Measurements from ENCODE around the genes SGPL1, PCBD1 and UNC5B.

DNA sequence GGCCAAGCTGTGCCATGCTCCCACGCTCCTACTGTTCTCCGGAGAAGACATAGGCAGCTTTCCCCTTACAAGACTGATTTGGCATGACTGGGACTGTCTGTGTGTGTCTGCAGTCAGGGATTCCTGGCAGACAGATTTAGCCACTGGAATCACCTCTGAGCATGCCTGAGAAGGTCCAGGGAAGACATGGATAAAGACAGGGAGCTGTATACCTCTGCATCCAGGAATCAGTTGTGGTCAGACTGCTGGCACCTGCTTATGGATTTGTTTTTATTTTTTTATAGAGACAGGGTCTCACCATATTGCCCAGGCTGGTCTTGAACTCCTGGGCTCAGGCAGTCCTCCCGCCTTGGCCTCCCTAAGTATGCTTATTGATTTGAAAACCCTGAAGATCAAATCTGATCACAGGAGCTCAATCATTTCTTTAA lies 5.1 kb downstream of the HK1 start:
- PRO-cap: no peak

GRCh38 chr10:69406362-69407093 lies 10.2 kb downstream of the TACR2 start:
- PRO-cap: no peak

DNA sequence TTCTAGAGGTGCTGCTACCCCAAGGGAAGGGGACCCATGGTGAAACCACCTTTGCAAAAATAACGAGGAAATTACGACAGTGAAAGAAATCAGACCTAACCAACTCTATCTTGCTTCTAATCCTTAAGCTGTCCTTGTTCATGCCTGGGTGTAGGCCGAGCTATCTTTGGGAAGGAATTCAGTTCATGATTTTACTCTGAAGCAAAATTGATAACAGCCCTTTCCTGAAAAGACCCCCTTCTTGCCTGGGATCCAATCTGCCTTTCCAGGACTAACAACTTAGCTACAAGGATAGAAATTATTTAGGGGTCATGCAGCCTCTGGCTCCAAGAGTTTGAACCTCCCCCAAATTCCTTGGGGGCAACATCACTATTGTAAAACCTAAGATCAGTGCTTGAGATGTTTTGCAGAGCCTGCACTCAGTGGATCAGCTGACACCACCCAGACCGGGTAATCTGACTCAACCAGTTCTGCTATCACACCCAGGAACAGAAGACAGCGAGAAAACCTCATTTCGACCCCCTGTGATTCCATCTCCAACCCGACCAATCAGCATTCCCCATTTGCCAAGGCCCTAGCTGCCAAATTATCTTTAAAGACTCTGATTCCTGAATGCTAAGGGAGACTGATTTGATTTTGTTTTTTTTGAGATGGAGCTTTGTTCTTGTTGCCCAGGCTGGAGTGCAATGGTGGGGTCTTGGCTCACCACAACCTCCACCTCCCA lies 5.4 kb downstream of the TACR2 start:
- PRO-cap: no peak

DNA sequence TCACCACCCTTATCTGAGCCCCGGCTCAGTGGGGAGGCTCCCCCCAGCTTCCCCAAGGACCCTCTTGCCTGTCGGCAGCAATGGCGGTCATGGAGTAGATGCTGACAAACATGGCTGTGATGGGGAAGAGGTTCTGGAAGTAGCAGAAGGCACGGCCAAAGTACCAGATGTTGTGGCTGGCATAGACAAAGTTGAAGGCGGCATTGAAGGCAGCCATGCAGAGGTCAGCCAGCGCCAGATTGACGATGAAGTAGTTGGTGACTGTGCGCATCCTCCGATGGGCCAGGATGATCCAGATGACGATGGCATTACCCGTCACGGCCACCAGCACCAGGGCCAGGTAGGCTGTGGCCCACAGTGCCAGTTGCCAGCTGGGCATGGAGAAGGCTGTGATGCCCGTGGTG lies 852 bp downstream of the TACR2 start:
- PRO-cap: no peak

- PRO-cap: bidirectional peak, plus-strand start at chr10:69446895, minus-strand start at chr10:69446725
Measured at GRCh38 chr10:69446549-69447119, 4.6 kb upstream of the TSPAN15 start.

GRCh38 chr10:69709086-69709500 lies 79.0 kb downstream of the FAM241B start:
- PRO-cap: no peak

DNA sequence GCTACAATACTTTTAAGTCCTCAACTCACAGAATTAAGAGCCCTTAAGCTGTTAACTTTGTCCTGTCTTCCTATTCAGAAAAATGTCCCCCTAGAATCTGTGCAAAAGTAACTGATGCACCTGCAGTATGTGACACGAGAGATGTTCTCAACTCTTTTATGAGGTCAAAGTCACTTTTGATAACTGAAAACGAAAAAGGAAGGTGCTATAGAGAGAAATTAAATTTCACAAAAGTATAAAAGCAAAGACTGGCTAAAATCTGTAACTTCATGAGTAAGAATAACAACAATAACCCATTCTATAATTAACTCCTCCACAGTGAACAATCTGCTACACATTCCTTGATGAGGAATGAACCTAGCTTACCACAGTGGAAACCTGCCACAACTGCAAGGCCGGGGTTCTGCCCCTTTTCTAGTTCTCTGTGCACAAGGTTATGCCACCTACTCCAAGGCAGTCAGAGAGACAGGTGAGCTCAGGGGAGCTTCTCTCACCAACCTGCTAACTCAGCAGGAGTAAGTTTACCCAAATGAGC lies 5.0 kb upstream of the TYSND1 start:
- PRO-cap: no peak

DNA sequence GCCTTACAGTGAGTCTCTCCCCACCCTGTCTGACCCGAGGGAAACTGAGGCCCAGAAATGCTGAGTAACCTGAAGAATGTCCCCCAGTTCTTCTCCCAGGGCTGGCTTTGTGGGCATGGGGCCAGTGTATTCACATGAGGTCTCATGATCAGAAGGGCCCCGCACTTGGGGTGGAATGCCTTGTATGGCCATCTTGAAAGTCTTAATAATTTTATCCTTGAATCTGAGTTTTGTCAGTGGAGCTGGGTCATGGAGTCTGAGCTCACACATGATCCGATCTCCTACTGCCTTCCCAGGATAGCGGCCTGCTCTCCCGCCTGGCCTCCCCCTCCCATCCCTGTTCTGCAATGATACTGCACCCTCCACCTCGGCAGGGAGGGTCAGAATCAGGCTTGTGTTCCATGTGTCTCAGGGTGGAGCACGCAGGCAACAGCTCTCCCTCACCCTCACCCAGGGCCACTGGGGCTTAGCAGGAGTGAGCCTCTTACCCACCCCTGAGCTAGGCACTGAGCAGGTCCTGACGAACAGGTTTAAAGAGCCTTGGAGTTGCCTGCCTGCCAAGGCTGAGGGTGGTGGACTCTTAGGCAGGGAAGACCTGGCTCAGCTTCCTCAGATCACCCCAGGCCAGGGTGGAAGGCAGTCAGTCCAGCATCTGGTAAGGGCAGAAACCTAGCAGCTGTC lies 41.4 kb upstream of the NPFFR1 start:
- PRO-cap: no peak

- PRO-cap: no peak
Measured at GRCh38 chr10:70421541-70422455, 17.9 kb downstream of the EIF4EBP2 start.

DNA sequence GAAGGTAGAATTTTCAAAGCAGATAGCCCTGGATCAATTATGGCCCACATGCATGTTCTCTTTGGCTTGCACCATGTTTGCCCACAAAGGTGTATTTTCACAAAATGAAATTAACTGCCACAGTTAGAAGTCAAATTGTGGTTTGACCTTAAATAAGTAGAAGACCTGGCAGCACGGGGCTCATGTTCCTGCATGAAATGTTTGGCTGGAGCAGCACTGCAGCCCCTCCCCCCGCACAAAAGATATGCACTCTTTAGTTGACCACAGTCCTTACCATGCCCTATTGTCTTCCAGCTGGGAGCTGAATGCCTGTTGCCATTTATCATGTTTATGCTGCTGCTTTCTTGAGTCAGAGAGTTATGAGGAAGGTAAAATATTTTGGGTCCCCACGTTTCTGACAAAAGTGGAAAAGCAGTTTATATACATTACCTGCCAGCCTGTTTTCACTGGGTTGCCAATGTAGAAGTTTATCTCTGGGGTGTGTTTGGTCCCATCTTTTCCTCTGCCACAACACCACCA lies 5.7 kb downstream of the PRF1 start:
- PRO-cap: no peak

DNA sequence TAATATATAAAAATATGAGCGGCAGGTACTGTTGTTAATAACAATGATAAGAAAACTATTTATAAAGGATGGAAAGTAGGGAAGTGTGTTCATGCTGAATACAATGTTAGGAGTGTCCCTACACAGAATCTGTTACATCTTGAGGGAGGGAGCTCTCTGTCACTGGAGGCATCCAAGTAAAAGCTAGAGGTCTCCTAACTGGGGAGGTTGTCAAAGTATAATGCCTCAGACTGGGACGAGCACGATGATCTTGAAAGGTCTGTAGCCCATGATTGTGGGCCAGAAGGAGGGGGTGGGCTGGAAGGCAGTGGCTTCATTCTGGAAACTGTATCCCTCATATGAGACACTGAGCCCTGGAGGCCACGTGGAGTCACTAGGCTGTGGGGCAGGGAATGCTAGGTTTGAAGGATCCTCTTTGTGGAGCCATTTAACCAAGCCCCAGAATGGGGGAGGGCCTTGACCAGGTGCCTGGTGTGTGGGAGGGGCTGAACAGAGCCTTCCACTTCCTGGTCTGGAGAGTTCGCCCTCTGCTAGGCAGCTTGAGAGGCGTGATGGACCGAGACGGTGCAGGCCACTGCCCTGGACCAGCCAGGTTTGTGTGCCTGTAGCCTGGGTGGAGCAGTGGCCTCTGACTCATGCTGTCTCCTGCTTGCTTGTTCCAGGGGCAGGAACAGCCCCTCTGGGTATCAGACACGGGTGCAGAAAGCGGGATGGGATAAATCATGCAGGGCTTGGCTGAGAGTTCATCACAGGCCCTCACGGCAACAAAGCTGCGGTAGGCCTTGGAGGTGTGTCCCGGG lies 27.2 kb downstream of the ADAMTS14 start:
- PRO-cap: no peak

DNA sequence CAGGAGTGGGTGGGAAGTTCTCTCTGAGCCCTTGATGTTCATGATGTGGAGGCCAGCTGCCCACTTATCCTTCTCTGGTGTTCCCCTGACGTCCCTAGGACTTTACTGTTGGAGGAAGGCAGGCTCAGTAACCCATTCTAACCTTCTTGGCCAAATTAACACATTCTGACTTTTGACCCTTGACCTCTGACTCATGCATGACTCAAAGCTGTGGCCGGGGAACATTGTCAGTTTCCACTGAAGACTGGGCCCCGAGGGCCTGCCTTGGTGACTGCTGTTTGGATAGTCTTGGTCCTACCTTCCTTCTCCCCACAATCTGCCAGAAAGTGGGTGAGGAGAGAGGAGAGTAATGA lies 43.5 kb downstream of the ADAMTS14 start:
- PRO-cap: no peak

DNA sequence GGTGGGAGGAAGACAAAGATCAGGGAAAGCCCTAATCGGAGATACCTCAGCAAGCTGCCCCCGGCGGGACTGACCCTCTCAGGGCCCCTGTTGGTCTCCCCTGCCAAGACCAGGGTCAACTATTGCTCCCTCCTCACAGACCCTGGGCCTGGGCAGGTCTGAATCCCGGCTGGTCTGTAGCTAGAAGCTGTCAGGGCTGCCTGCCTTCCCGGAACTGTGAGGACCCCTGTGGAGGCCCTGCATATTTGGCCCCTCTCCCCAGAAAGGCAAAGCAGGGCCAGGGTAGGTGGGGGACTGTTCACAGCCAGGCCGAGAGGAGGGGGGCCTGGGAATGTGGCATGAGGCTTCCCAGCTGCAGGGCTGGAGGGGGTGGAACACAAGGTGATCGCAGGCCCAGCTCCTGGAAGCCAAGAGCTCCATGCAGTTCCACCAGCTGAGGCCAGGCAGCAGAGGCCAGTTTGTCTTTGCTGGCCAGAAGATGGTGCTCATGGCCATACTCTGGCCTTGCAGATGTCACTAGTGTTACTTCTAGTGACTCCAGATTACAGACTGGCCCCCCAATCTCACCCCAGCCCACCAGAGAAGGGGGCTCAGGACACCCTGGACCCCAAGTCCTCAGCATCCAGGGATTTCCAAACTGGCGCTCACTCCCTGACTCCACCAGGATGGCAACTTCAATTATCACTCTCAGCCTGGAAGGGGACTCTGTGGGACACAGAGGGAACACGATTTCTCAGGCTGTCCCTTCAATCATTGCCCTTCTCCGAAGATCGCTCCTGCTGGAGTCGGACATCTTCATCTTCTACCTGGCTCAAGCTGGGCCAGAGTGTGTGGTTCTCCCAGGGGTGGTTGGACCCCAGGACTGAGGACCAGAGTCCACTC lies 23.9 kb downstream of the TBATA start:
- PRO-cap: no peak

- PRO-cap: bidirectional peak, plus-strand start at chr10:70815949, minus-strand start at chr10:70815815
Measured at GRCh38 chr10:70815554-70816161, at the start of gene SGPL1. TSS of gene SGPL1 (plus strand) at chr10:70815948.

DNA sequence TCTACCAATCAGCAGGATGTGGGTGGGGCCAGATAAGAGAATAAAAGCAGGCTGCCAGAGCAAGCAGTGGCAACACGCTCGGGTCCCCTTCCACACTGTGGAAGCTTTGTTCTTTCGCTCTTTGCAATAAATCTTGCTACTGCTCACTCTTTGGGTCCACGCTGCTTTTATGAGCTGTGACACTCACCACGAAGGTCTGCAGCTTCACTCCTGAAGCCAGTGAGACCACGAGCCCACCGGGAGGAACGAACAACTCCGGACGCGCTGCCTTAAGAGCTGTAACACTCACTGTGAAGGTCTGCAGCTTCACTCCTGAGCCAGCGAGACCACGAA lies 26.0 kb downstream of the PCBD1 start:
- PRO-cap: no peak

DNA sequence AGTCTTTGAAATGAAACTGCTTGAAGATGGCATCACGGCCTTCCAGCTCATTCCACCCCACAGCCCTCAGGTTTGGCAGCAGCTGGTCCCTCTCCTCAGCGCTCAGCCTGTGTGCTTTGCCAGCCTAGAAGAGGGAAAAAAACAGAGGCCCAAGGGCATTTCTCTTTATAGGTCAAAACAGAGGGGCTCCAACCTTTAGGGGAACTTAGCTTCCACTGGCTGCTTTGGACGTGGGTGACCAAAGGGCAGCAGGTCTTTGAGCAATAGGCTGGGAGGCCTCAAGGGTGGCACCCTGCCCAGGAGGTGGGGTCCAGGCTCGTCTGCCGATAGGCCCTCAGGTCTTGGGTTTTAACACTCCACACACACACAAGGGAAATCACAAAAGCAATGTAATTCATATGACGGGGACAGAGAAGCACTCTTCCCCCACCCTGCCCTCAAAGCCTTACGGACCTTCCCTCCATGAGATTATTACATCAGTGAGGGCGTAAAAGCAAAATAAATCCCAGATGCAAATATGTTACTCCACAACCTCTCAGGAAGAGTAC lies 2.5 kb downstream of the PCBD1 start:
- PRO-cap: no peak

- PRO-cap: bidirectional peak, plus-strand start at chr10:70888016, minus-strand start at chr10:70887880; bidirectional peak, plus-strand start at chr10:70888294, minus-strand start at chr10:70888238; bidirectional peak, plus-strand start at chr10:70888683, minus-strand start at chr10:70888552
Measured at GRCh38 chr10:70887786-70888846, at the start of gene PCBD1. TSS of gene PCBD1 (minus strand) at chr10:70888565.

DNA sequence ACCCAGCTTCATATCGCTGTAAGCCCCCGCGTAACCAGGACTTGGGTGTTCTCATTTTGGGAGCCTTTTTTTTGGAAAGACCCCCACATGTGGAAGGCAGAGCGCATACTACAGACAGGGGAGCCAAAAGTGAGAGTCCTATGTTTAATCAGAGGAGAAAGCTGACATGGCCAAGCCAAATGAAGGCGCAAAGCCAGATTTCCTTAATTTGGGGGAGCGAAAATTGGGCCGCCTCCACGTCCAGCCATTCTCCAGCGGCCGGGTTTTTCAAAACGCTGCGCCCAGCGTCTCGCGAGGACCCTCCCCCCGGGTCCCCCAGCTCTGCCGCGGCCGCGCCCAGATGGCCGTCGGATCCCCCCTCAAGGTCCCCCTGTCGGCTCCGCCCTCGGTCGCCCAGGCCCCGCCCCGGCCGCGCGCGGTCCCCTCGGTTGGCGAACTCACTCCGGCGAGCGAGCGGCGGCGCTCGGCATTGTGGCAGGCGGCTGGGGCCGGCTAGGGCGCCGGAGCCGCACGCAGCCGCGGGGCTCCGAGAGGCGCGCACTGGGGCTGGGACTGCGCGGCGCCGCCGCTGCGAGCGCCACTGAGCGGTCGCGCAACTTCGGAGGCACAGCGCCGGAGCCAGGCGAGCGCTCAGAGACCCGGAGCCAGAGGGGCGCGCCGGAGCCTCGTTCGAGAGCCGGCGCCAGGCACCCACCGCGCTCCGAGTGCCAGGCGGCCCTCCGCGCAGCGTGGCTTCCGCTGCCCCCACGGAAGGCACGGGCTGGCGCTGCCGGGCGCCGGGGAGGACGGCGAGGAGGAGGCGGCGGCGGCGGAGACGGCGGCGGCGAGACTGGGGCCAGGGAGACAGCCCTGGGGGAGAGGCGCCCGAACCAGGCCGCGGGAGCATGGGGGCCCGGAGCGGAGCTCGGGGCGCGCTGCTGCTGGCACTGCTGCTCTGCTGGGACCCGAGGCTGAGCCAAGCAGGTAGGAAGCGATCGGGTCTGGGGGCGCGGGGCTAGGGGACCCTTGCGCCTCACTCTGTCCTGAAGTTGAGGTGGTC lies at the start of gene UNC5B:
Gene UNC5B (plus strand): TSS at position 469 of the 1,039 bp plus-strand sequence.
- PRO-cap: unidirectional peak, plus-strand start at position 469 of the sequence; unidirectional peak, plus-strand start at position 633 of the sequence

DNA sequence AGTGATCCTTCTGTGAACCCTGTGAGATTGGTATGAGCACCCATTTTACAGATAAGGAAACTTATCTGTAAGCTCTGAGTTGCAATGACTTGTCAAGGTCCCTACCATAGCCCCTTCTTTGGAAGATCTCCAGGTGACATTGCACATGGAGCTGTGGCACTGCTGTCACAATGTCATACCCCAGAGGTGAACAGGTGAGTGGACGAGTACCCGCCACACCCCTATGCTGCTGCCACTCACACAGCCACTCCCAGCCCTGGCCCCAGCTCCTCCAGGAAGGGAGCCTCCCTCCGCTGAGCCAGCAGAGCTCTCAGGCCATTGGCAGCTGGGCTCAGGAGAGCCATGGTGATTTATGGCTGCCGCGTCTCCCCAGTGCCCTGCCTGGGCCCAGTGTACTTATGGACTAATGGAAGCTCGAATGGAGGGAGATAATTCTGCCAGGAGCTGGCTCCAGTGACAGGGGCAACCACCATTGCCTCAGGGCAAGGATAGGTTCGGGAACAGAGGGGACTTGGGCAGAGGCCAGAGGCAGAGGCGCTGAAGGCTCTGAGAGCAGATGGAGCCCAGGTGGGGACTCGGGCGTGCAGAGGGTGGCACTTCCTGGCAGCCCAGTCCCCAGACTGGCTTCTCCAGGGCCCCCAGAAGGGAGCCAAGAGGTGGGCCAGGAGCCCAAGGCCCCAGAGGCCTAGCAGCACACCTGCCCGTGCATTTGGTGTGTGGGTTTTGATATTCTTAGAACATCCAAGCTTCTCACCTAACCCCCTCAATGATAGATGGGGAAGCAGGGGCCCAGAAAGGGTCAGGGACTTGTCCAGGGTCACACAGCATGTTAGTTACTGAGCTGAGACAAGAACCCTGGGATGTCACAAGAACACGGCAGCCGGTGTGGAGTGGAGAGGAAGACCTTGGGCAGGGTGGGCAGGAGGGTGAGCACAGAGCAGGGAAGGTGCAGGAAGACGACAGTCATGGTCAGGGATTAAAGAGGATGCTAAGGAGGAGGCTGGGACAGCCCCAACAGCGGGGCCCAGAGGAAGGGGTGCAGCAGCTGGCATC lies 44.0 kb downstream of the UNC5B start:
- PRO-cap: unidirectional peak, plus-strand start at position 324 of the sequence

GRCh38 chr10:71260564-71261111 lies 48.3 kb downstream of the UNC5B start:
- PRO-cap: no peak

Measured in Calu3 (cell line).